K562 (cell line): ENCODE measurements around a stretch of chr14.

DNA sequence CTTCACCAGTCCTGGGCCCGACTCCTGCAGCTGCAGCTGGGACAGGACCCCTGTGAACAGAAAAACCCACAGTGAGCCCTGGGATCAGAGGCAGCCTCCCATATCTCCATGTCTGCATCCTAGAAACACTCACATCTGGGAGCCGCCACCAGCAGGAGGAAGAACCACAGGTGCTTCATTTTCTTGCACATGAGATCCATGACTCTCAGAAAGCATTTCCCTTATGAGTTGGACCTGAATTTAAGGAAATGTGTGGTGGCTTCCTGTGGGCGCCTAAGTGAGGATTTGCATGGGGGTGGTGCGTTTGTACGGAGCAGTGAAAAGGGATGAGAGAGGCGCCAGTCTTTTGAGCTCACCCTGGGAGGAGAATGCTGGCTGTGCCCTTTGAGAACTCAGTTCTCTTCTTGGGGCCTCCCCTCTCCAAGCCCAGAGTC lies 895.6 kb downstream of the TMEM121 start:
- RAMPAGE, long total RNA: no peak
- RRBS: no CpG with 5 or more reads among the region's 6 CpGs
PRO-cap:
- standard: no peak
- CoPRO, capped RNA only, 2 experiments: no peak in any of the 2 experiments
- CoPRO, capped and uncapped RNA, 2 experiments: no peak in any of the 2 experiments
- CoPRO, uncapped RNA only, 2 experiments: peak in 1 of 2 experiments; most common plus-strand start position 105 of the sequence (in 1)
CAGE:
- cytosol, long polyA plus RNA: no peak
- long polyA plus RNA: no peak
- nucleolus, long total RNA: no peak
- nucleus, long polyA plus RNA: no peak